Metastatic Breast Carcinoma in the Ovary (tissue), 3 donors: ENCODE data around the genes TLR2 and FGG.

GRCh38 chr4:153005790-153006632, 69.9 kb downstream of the FHDC1 start:
- PRO-cap, 3 experiments: no peak in any of the 3 experiments

DNA sequence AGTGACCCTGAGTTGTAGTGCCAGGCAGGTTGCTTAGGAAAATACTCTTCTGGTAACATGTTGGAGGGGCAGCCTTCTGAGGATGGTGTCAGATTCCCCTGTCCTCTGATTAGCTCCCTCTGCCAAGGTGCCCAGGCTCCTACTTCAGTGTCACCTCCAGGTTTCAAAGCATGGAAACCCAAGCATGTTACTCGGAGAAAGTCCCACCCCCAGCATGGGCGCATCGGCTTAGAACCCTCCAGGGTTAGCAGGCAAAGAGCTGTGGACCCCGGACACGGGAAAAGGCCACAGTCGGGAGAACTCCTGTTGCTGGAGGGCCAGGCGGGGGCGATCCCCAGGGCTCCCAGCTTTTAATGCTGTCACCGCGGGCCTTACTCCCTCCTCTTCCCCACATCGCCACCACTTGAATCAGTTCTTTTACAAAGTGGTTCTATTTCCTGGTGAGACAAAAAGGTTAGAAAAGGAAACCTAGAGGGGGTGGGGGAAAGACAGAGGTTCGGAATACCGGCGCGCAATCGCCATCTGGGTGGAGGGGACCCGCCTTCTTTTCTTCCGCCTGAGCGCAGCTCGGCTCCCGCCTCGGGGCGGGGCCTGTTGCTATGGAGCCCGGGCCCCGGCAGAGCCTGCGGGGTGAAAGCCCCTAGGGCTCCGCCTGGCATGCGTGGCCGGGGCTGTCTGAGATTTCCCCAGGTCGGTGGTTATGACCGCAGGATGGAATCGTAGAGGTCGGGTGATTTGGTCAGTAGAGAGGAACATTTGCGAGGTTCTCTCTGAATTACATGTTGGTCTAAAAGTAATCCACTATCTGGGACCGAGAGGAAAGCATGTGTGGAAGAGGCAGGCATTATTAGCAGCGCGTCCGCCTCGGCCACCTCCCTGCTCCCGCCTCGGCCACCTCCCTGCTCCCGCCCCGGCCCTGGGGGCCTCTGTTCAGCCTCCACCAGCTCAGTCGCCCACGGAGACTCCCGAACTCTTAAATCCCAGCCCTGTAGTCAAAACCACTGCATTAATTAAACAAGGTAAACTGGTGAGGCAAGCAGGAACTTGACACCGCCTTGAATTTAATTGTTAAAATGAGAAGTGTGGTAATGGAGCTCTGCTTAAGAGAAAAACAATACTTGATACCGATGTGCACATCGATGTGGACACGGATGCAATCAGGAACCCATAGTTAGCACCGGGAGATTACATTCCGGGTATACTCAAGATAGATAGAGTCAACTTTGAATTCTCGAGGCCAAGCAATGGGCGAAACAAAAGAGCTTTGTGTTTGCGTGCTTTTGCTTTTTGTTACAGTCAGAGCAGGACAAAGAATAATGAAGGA, 44.9 kb downstream of the TRIM2 start:
- PRO-cap, 3 experiments: peak in 2 of 3 experiments; most common plus-strand start position 600 of the sequence (in 2); most common minus-strand start position 517 of the sequence (in 1)

- PRO-cap, 3 experiments: no peak in any of the 3 experiments
These were observed 1.3 kb downstream of the MND1 start for GRCh38 chr4:153345793-153346248.

DNA sequence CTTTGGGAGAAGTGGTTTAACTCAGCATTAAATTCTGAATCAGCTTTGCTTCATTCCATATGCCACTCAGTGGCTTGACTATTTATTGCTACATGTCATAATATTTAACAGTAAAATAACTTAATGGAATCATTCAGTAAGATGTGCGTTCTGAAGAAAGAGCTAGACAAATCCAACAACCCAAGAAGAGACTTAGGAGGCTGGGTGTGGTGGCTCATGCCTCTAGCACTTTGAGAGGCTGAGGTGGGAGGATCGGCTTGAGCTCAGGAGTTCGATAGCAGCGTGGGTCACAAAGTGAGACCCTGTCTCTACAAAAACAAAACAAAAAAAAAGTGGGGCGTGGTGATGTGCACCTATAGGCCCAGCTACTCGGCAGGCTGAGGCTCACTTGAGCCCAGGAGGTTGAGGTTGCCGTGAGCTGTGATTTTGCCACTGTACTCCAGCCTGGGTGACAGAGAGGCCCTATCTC, 17.1 kb downstream of the TMEM131L start:
- PRO-cap, 3 experiments: no peak in any of the 3 experiments

GRCh38 chr4:153486683-153487447, 20.7 kb downstream of the TMEM131L start:
- PRO-cap, 3 experiments: no peak in any of the 3 experiments

DNA sequence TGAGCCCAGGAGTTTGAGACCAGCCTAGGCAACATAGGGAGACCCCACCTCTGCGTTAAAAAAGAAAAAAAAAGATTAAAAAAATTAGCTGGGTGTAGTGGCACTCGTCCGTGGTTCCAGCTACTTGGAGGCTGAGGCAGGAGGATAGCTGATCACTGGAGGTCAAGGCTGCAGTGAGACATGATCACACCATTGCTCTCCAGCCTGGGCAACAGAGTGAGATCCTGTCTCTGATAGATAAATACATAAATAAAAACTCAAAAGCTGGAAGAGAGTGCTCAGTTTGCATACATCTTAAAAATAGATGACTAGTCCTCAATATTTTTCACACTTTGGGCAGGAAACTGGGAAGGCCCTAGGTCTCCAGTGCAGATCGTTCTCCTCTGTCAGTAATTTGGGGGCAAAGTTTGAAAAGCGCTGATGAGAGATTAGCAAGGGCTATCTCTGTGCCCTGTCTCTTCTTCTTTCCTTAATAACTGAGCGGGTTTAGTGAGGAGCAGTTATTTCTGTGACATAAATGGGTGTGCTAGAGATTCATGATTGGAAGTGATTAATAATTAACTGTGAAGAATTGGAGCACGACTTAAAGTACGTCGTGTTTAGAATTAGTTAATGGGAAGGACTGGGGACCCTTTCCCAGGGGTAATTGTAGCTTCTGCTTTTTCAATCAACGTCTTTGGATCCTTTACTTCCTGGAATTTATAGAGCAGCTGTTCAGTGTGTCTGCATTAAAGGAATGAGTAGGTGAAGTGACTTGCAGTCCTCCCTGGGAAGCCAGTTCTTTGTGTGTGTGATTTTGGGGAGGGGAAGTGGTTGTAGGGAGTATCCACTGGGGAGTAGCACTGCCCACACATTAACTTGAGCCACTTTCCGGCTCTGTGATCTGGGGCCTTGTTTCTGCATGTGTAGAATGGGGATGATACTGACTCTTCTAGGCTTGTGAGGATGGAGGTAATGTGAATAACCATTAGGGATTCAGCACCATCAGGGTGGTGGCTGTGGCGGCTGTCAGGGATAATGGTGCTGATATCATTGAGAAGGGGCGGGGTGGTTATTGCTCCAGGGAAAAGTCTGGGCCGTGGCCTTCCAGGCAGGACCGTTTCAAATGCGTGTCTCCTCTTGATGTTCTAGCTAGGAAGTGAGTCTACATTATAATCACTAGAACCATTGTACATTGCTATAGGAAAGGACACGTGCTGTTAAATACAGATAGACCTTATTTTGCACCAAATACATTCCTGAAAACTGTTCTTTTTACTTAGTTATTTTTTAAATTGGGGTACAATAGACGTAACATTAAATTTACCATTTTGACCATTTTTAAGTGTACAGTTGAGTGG, 54.5 kb downstream of the TMEM131L start:
- PRO-cap, 3 experiments: no peak in any of the 3 experiments

GRCh38 chr4:153576934-153577541, 107.0 kb upstream of the TLR2 start:
- PRO-cap, 3 experiments: no peak in any of the 3 experiments

GRCh38 chr4:153655620-153656407, 28.3 kb upstream of the TLR2 start:
- PRO-cap, 3 experiments: peak in 2 of 3 experiments; most common plus-strand start chr4:153656182 (in 1); most common minus-strand start chr4:153656025 (in 2)

GRCh38 chr4:153683881-153684502, at the start of gene TLR2:
TSS of gene TLR2 (plus strand) at chr4:153684280.
- PRO-cap, 3 experiments: peak in 3 of 3 experiments; most common plus-strand start chr4:153684280 (in 3); most common minus-strand start chr4:153684145 (in 3)

- PRO-cap, 3 experiments: no peak in any of the 3 experiments
These were observed 145.0 kb upstream of the SFRP2 start for GRCh38 chr4:153933890-153934215.

DNA sequence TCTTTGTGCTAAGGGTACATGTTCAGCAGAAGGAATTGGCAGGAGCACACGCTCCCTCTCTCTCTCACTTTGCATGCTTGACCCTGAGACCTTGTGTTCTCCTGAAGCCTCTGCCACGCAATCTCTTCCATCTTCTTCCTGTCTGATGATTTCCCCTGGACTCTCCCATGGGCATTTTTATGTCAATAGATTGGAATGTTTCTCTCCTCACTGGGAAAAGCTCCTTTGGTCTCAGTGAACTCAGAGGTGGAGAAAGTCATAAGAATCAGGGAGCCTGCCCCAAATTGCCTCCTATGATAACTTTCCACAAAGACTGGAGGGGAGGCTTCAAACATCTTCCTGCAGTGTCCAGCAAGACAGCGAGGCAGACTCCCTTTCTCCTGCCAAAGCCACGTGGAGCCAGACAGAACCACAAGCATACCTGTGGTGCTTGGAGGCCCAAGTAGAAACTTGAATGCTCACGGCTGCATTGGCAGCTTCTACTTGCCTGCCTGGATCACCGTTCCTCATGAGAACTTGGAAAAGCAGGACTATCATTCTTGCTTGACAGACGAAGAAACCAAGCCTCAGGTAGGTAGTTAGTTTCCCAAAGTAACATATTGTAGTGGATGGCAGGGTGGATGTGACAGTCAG, 216.1 kb upstream of the SFRP2 start:
- PRO-cap, 3 experiments: no peak in any of the 3 experiments

GRCh38 chr4:154010323-154010995, 221.6 kb upstream of the SFRP2 start:
- PRO-cap, 3 experiments: no peak in any of the 3 experiments

DNA sequence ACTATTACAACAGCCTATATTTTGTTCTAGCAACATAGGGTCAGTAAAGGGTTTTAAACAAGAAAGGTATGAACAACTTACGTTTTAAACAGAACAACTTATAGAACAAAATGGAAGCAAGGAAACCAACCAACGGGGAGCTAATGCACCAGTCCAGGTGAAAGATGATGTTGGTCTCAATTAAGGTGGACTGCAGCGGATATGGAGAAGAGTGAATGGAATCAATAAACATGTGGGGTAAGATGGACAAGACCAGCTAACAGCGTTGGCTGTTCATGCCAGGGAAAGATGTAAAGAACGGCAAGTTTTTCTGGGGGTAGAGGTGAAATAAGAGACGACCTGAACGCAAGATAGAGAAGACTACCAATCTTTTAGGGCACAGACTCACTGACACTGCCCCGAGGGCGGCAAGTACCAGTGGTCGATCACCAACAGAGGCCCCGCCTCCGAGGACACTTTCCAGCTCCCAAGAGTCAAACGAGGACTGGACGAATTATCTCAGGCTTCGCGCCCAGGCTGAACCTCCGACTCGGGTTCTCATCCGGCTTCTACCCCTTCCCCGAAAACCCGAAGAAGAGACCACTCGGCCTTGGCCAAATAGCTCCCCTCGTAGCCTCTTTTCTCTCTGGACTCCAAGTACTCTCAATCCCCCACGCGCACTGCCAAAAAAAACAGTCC, 478 bp downstream of the PLRG1 start:
- PRO-cap, 3 experiments: no peak in any of the 3 experiments

GRCh38 chr4:154591990-154592436, 1.5 kb upstream of the FGA start:
- PRO-cap, 3 experiments: no peak in any of the 3 experiments

DNA sequence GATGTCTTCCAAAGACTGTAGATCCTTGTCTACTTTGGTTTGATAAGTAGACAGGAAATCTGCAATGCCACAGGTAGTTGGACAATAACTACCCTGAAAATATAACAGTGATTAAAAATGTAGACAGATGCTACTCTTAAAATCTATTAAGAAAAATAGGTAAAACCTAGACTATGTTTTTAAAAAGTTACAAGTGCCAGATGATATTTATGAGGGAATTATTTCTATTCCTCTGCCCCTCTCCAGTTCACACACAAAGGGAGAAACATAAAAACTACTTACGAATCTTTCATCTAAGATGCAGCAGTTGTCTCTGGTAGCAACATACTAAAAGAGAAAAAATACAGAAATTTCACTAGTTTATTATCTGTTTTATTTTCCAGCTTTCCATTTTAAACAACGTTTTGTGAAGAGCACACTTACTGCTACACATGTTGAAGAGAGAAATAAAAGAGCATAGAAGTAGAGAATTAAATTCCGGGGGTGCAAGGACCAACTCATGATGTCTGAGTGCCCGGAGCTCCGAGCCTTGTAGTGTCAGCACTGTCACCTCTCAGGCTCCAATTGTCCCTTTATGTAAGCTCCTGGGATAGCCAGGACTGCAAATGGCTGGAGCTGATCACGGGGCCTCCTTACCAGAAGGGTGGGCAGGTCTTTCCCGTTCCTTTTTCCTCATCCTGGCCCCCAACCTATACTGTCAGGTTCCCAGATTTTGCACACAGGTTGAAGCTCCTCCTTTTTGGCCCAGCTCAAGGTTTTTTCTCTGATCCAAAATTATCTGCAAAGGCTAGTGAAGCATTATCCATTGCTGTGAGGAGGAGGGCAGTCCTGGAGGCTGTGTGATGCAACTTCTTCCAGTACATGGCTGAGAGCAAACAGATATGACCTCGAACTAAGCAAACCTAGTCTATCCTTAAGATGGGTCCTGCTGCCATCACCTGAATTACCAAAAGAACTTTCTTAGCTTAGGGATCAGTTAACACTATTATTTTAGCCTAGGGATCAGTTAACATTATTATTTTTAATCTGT, at the start of gene FGG:
TSS of gene FGG (minus strand) at position 548 of the 1,030 bp plus-strand sequence.
- PRO-cap, 3 experiments: no peak in any of the 3 experiments

DNA sequence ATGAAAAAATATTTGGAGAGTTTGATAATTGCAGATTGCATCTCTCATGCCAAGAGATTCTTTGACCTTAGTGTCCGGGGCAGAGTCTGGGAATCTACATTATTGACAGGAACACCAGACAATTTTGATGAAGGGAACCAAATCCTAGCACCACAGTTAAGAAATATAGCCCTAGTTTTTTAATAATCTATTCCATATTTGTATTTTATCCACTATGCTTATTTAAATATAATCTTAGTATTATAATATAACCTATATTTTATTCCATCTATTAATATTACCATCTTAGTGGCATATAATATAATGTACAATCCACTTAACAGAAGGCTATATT, 13.1 kb upstream of the NPY2R start:
- PRO-cap, 3 experiments: no peak in any of the 3 experiments

- PRO-cap, 3 experiments: no peak in any of the 3 experiments
These were observed 22.8 kb downstream of the MAP9 start for GRCh38 chr4:155353800-155354491.

- PRO-cap, 3 experiments: no peak in any of the 3 experiments
These were observed 25.4 kb downstream of the GUCY1B1 start for GRCh38 chr4:155784174-155784602.

GRCh38 chr4:155881529-155882132, 15.6 kb upstream of the ASIC5 start:
- PRO-cap, 3 experiments: no peak in any of the 3 experiments

DNA sequence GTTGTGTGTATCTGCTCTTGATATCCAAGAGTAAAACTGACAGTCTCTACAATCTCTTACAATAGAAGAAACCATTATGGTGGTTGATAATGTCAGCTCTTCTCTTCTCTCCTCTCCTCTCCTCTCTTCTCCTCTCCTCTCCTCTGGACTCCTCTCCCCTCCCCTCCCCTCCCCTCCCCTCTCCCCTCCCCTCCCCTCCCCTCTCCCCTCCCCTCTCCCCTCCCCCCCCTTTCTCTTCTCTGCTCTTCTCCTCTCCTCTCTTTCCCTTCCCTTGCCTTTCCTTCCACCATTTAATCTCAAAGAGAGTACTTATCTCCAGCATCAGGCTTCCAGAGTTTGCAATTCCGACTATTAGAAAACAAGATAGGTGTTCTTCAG, 6.2 kb downstream of the TDO2 start:
- PRO-cap, 3 experiments: no peak in any of the 3 experiments